ENCODE measurements around a stretch of chr11.

- RRBS = no CpG with 5 or more reads among the region's 3 CpGs
Measured at GRCh38 chr11:35413499-35413998, 5.8 kb downstream of the SLC1A2 start.

DNA sequence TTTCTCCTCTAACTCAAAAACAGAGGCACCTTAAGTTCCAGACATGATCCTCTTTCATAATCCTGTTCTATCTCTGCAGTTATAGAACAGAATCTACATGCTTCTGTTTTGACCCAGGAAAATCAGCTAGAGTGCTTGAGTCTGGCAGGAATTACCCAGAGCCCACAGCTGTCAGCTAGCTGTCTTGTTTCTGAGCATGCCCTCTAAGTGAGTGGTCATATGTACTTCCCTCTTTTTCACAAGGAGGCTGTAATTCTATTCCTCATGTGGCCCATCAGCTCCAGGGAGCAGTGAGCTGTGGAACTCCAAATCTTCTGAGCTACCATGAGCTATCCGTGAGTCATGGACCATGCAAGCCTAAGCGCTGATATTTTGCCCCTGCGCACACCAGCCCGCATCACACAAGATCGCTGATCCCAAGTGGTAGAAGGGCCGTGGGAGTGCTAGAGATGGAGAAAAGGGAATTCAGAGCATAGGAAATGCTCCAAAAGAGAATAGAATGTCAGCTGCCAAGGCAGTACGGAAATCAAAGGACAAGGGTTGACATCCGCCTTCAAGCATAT lies 5.4 kb downstream of the FJX1 start:
- RRBS = no CpG with 5 or more reads among the region's 8 CpGs

- RRBS = no CpG with 5 or more reads among the region's 8 CpGs
Measured at GRCh38 chr11:36002170-36002736, 58.4 kb downstream of the LDLRAD3 start.

- RRBS = no CpG with 5 or more reads among the region's 7 CpGs
Measured at GRCh38 chr11:36300613-36301334, 4.7 kb downstream of the PRR5L start.

GRCh38 chr11:36375867-36376870 lies 80.1 kb downstream of the PRR5L start:
- RRBS = 15% methylated on average over 14 of the region's 58 CpGs

GRCh38 chr11:36376871-36377944 lies 81.1 kb downstream of the PRR5L start:
- RRBS = 10% methylated on average over 11 of the region's 82 CpGs

- RRBS = no CpG with 5 or more reads among the region's 21 CpGs
Measured at GRCh38 chr11:36398246-36398982, 102.3 kb downstream of the PRR5L start.

DNA sequence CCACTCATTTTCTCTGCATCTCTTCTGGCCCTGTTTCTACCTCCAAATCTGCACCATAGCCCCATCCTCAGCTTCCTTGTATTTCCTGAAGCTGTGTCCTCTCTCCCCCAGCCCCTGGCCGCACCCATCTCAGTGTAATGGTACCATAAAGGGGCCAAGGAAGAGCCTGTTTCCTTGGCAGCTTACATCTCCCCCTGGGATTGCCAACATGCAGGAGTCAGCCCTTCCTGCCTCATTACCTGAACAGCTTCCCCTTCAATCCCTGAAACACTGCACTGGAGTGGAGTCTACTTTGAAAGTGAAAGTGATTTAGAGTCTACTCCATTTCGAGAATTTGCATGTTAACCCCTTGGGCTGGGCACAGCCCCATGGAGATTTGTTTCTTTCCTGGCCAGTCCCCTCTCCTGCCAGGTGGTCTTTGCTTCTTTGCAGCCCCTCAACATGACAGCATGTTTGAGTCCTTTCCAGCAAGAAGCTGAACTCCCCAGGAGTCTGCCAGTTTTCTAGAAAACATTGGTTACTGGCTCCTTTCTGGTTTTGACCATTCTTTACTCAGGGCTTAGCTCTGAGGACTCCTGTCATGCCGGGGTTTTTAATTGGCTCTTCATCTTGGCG lies 60.0 kb downstream of the TRAF6 start:
- RRBS = no CpG with 5 or more reads among the region's 4 CpGs

GRCh38 chr11:39541660-39542508 lies 1917.6 kb downstream of the LRRC4C start:
- RRBS = no CpG with 5 or more reads among the region's 6 CpGs

DNA sequence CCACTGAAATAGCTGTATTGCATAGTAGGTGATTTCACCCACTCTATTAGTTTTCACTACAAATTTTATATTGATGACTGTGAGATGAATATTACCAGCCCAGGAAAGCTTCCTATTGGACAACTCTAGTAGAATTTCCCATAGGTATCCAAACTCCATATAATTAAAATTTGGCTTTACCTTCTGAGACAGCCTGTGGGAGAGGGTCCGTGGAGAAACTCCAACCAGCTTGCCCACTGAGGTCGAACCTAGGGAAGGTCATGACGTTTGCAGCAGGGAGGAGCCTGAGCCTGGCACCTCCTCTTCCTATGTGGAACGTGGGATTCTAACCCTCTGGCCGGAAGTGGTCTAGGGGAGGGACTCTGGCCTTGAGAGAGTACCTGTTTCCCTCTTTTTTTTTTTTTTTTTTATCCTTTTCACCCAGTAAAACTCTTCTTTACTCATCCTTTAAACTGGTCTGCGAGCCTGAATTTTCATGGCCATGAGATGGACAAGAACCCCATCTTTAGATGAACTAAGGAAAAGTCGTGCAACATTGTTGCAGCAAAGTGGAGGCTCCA lies 1360.1 kb downstream of the LRRC4C start:
- RRBS = no CpG with 5 or more reads among the region's 7 CpGs

DNA sequence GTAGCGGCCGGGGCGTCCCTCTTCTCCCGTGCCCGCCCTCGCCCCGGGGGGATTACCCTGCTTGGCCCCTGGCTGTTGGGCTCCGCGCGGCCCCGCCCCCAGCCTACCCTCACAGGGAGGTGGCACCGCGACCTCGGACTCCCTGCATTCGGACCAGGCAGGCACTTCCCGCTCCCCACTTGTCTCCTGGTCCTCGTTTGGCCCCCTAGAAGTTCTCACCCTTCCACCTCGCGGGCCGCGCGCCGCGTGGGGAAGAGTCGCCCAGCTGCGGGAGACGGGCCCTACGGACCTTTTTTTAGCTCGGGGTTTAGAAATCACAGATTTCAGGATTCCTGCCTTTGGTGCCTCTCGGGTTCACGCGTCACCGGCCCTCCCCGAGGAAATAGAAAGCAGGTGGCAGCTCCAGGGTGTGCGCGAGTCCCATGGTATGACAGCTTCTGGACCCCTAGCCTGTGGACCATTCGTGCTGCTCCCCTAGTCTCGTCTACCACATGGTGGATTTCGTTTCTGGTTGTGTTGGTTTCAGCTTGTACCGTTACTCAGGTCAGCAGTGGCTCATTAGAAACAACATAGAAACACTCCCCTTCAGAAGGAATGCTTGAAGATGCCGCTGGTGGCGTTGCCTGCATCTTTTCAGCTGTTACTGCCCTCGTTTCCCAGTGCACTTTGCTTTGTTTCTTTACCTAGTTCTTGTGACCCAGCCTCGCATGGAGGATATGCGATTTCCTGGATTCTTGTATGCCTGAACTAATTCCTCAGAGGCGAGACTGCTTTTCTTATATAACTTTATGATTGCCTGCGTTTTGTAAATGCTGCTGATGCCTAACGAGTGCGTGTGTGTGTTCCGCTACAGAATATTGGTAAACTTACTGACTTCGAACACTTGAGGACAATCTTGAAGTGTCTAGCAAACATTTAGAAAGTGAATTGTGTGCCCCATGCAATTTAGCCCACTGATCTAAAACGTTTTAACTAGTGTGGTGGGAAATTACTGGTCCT lies 693 bp downstream of the TTC17 start:
- RRBS = 5% methylated on average over 5 of the region's 52 CpGs

GRCh38 chr11:43425592-43425916 lies 66.8 kb downstream of the TTC17 start:
- RRBS = no CpG with 5 or more reads among the region's 2 CpGs

DNA sequence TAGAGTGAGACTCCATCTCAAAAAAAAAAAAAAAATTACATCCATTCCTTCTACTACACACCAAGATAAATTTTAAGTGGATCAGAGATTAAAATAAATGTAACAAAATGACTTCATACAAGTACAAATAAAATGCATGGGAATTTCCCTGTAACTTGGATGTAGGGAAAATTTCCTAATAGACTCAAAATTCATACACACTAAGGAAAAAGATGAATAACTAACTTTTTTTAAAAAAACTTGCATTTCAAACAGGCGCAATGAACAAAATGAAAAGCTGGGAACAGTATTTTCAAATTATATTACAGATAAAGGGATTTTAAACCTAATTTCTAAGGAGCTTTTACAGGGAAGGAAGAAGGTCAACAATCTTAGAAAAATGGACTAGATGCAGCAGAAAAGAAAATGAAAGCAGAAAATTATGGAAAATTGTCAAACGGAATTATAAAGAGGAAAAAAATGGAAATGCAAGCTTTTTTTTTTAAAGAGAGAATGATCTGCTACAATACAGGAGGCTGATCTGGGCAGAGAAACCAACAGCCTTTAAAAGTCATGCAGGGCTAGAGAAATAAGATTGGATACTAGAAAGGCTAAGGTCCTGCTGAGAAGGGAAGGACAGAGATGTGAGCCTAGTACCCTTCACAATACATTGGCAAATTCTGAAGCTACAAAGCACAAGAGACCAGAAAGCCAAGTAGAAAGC lies 105.7 kb downstream of the TTC17 start:
- RRBS = no CpG with 5 or more reads among the region's 2 CpGs

DNA sequence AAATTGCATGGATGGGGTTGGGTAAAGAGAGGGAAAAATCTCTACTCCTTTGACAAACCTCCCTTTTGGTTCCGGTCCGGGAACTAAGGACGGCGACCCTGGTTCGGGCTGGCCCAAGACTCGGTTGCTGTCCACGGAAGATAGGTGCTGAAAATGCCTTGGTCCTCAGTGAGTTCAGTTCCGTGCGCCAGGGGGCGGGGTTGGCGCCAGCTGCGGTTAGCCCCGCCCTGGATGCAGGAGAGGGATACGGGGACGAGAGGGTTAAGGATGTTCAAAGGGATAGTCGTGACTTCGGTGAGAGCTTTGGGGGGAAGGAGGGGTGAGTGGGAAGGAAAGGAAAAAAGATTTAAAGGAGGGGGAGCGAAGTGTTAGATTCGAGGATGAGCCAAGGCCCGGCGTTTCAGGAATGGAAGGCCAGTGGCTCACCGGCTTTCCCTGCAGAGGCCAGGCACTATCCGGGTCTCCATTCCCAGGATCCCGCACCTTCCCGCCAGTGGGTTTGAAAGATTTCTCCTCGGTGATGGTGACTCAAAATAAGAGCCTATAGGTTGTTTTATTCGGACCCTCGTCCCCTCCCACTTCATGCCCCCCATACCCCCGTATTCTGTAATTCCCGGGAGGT lies 103.4 kb upstream of the HSD17B12 start:
- RRBS = no CpG with 5 or more reads among the region's 30 CpGs

DNA sequence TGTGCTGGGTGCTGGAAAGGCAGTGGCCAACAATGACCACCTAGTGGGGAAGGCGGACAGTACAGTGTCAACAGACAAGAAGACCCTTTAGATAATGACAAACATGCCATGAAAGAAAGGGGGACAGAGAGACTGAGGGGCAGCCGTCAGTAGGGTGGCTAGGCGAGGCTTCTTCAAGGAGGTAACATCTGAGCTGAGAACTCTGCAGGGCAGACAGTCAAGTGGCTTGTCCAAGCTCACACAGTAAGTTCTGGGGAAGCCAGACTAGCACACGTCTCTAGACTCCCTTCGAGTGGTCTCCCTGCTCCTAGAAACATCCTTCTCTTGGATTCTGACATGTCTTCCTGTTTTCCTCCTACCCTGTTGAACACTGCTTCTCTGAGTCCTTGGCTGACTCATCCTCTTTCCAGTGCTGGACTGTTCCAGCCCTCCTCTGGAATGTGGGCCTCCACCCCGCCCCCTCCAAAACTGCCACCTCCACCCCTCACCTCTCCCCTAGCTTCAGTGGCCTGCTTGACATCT lies 5.2 kb upstream of the C11orf96 start:
- RRBS = no CpG with 5 or more reads among the region's 6 CpGs

GRCh38 chr11:43984268-43984657 lies 41.8 kb downstream of the C11orf96 start:
- RRBS = no CpG with 5 or more reads among the region's 3 CpGs

DNA sequence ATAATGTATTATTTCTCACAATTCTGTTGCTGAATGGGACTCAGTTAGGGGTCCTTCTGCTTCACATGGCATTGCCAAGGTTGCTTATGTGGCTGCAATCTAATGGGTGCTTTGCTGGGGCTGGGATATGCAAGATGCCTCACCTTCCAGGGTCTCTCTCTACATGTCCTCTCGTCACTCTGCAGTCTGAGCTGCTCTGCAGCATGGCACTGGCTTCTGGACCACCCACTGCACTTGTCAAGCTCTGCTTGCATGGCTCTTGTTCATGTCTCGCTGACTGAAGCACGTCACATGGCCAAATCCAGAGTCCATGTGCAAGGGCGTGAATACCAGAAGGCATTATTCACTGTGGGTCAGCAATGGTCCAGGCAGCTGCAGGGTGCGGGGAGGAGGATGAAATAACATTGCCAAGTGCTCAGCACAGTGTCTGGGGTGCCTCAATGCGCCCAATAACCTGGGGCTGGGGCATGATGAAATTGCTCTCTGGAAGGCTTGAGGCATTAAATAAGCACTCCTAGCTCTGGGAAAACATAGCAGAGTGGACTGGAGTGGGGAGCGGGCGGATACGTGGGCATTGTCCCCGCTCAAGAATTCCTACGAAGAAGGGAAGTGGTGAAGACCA lies 15.6 kb upstream of the ACCSL start:
- RRBS = no CpG with 5 or more reads among the region's 11 CpGs

DNA sequence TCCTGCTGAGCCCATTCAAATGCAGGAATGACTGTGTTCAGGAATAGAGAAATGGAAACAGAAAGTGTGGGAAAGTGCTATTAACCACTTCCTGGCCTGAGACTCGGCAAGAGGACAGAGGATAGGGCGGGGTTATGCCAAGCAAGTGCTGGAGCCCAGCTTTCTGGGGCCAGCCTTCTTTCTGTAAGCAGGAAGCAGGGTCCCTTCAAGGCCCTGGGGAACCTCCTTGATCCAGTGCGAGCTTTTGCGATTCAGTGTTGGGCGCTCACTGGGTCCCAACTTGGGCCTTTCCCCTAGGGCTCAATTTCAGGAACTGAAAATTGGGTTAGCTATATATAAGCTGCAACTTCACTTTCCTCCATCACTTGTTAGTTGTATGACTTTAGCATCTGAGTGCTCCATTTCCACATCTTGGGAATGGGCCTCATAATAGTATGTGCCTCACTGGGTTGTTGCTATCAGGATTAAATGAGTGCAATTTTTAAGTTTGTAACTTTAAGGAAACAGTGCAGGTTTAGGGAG lies 5.9 kb upstream of the CD82 start:
- RRBS = no CpG with 5 or more reads among the region's 5 CpGs

DNA sequence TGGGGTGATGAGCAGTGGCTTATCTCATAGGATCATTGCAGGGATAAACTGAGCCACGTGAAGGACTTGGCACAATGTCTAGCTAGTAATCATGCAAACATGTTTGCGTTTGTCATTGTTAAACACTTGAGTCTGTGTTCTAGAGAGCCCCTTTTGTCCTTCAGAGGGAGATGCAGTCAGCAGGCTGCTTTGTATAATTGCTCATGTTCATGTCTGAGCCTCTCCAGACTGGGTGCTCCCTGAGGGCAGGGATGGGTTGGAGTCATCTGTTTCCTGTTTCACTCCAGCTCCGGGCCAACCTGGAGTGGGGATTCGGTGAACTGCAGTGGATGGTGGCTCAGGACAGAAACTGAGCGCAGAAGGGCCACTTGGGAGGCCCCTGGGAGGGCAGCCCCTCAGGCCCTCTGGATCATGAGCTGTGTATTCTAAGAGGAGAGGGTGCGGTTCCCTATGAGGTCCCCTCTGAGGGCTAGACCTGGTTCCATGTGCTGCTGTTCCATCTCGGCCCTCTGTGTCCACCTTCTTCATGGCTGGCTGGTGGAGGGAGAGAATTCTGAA lies 16.0 kb downstream of the CD82 start:
- RRBS = no CpG with 5 or more reads among the region's 7 CpGs

- RRBS = no CpG with 5 or more reads among the region's 15 CpGs
Measured at GRCh38 chr11:44603907-44604955, 38.8 kb downstream of the CD82 start.

Measured in Jurkat, Clone E6-1 (cell line).